Subcutaneous adipose tissue (tissue), 3 donors: Measurements from ENCODE around the genes ACAN, KIF7 and MESP1.

GRCh38 chr15:87164003-87164343 lies 1084.3 kb downstream of the AGBL1 start:
- PRO-cap, result no peak
- RAMPAGE, long total RNA, 3 experiments, result no peak in any of the 3 experiments

DNA sequence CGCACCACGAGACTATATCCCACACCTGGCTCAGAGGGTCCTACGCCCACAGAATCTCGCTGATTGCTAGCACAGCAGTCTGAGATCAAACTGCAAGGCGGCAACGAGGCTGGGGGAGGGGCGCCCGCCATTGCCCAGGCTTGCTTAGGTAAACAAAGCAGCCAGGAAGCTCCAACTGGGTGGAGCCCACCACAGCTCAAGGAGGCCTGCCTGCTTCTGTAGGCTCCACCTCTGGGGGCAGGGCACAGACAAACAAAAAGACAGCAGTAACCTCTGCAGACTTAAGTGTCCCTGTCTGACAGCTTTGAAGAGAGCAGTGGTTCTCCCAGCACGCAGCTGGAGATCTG lies 746.4 kb downstream of the NTRK3 start:
- PRO-cap, result no peak
- RAMPAGE, long total RNA, 3 experiments, result no peak in any of the 3 experiments

DNA sequence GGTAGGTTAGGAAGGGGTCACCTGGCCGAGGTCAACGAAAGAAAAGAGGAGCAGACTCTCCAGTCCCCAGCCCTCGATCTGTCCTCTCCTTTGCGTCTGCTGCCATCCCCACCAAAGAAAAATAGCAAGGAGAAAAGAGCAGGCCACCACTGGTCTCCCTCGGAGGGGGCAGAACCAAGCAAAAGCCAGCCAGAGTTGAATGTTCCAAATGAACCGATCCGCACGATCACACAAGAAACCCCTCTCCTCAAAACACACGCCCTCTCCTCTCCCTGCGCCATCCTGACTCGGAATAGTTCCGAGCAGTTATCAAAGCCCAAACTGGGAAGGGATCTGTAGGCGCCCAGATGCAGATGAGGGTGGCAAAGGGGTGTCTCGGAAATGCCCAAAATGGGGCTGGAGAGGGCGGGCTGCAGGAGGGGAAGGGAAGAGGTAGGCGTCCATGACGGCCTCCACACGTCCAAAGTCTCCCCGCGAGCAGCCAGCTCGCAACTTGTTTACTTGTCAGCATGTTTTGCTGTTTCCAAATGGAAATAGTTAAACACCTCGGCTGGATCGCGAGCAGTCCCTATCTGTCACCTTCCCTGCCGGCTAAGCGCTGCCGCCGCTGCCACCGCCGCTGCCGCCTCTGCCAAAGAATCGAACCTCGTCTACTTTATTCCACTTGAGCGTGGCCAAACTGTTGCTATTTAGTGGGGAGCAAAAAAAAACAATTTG lies 1.5 kb downstream of the NTRK3 start:
- PRO-cap, result bidirectional peak, plus-strand start at position 428 of the sequence, minus-strand start at position 308 of the sequence
- RAMPAGE, long total RNA, 3 experiments, result no peak in any of the 3 experiments

DNA sequence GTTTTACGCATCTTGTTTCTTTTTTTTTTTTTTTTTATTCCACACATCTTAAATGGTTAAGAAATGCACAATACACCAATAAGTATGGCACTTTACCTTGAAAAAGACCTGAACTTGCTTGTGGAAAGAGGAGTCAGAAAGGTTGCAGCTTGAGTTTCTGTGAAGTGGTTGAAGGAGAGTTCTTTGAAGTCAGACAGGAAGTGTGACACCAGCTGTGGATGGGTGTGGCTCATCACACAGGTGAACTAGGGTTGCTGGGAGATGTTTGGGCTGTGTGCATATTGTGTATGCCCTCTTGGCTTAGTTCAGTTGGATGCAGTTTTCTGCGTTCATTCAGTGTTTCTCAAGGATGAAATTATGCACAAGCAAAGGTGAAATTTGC lies 6.3 kb downstream of the AEN start:
- PRO-cap, result no peak
- RAMPAGE, long total RNA, 3 experiments, result no peak in any of the 3 experiments

GRCh38 chr15:88645484-88646284 lies 6.9 kb downstream of the ISG20 start:
- PRO-cap, result no peak
- RAMPAGE, long total RNA, 3 experiments, result no peak in any of the 3 experiments

GRCh38 chr15:88803035-88803746 lies at the start of gene ACAN:
Gene ACAN, plus strand, starts transcription at chr15:88803436.
- PRO-cap, result no peak
- RAMPAGE, long total RNA, 3 experiments, result no peak in any of the 3 experiments

DNA sequence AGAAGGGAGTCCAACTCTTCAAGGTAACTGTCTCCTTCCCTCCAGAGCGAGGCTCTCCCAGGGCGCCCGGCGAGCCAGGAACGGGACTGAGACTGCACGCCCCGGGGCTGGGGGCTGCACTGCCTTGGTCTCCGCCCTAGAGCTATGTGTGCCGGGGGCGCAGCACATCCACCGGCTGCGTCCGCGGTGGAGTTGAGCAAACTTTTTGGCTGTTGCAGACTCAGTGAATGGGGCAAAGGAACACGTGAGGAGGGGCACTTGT lies 482 bp downstream of the ACAN start:
- PRO-cap, result no peak
- RAMPAGE, long total RNA, 3 experiments, result no peak in any of the 3 experiments

GRCh38 chr15:88912059-88912880 lies 909 bp downstream of the MFGE8 start:
- PRO-cap, result bidirectional peak, plus-strand start at chr15:88912637, minus-strand start at chr15:88912521
- RAMPAGE, long total RNA, 3 experiments, result no peak in any of the 3 experiments

DNA sequence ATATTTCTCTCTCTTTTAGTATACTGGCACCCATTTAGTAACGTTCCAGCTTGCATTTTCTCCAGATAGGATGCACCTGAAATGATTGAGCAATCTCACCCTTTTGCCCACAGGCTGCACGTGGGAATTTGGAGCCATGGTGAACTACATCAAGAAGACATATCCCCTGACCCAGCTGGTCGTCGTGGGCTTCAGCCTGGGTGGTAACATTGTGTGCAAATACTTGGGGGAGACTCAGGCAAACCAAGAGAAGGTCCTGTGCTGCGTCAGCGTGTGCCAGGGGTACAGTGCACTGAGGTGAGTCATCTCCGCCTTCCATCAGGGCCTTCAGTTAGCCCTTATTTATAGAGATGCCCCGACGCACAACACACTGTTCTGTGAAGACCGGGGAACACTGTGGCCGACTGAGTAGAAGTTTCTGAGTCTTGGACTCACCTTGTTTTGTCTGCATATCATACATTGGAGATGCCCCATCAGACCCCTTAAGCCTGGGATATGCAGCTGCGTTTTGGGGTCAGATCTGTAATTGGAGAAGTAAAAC lies 45.6 kb downstream of the RLBP1 start:
- PRO-cap, result no peak
- RAMPAGE, long total RNA, 3 experiments, result no peak in any of the 3 experiments

- PRO-cap, result no peak
- RAMPAGE, long total RNA, 3 experiments, result no peak in any of the 3 experiments
These were observed 22.7 kb downstream of the RLBP1 start for GRCh38 chr15:89198282-89199444.

- PRO-cap, result no peak
- RAMPAGE, long total RNA, 3 experiments, result no peak in any of the 3 experiments
These were observed 20.0 kb downstream of the RLBP1 start for GRCh38 chr15:89200930-89202150.

GRCh38 chr15:89326948-89327725 lies 7.5 kb downstream of the POLG start:
- PRO-cap, result no peak
- RAMPAGE, long total RNA, 3 experiments, result no peak in any of the 3 experiments

- PRO-cap, result no peak
- RAMPAGE, long total RNA, 3 experiments, result no peak in any of the 3 experiments
These were observed 18.9 kb downstream of the TICRR start for GRCh38 chr15:89594160-89594665.

GRCh38 chr15:89654834-89655920 lies at the start of gene KIF7:
Gene KIF7, minus strand, starts transcription at chr15:89655467.
- PRO-cap, result bidirectional peak, plus-strand start at chr15:89655582, minus-strand start at chr15:89655467
- RAMPAGE, long total RNA, 3 experiments, result start-site peak on the minus strand in 1 of 3 experiments, at chr15:89655443-89655473 at its widest, 25 reads per replicate

DNA sequence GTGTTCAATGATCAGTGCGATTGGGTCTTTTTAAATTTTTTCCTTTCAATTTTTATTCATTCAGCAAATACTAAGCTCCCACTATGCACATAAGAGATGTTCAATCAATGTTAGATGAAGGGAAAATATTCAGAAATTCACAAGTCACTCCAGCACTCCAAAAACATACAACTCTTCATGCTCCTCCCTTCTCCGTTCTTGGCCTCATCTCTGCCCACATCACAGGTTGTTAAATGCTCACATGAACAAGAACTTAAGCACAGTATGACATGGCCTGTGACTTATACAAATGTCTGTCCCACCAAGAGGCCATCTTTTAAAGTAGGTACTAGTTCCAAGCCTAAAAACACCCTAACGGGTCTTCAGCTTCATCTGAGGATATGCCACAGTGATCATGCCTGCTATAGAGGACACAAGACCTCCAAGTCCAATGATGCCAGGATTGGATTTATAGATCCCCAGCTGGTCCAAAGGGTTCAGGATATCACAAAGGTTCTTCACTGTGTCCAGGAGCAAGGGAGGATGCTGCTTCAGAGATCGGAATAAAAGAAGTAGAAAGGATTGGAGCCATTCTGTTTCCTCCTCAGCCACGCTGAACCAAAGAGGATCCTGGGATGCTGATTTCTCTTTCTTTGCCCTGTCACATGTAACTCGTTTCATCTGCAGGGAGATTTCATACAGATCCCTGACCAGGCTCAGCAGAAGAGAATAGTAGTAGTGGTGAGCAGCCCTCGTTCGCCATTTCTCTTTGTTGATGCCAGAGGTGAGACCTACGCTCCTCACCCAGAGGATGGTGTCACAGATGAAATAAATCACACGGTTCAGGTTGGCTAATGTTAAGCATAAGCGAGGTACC lies 4.1 kb upstream of the PLIN1 start:
- PRO-cap, result no peak
- RAMPAGE, long total RNA, 3 experiments, result no peak in any of the 3 experiments

DNA sequence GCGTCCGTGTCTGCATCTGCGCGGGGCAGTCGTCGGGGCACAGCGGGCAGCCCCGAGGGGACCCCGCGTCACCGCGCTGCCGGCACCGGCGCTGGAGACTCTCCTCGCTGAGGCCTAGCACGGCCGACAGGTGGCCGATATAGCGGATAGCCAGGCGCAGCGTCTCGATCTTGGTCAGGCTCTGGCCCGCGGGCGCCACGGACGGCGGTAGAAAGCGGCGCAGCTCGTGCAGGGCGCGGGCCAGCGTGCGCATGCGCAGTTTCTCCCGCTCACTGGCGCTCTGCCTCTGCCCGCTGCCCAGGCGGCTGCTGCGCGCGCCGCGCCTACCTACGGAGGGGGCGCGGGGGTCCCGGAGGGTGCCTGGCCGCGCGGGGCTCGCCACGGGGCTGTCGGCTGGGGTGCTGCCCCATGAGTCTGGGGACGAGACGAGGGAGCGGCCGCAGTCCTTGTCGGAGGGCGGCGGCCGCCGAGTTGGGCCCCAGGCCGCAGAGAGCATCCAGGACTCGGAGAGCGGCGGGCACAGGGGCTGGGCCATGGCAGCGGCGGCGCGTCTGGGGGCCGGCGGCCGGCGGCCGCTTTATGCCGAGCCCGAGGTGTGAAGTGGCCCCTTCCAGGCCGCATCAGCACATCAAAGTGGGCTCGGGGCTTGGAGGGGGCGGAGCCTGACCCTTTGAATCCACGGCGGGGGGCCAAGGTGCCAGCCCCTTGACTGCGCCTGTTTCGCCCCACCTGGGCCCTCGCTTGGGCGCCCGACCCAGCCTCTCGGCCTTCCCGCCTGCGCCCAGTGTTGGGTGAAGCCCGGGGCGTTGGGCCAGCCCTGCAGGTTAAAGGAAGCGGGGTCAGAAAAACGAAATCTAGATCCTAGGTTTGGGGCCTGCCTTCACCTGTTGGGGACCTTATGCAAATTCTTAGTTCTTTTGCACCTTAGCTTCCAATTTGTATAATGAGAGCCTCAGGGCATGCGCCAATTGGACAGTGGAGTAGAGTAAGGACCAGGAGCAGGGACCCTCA lies at the start of gene MESP1:
Gene MESP1 (minus strand): TSS at position 553 of the 1,011 bp plus-strand sequence.
- PRO-cap, result bidirectional peak, plus-strand start at position 272 of the sequence, minus-strand start at position 141 of the sequence
- RAMPAGE, long total RNA, 3 experiments, result no peak in any of the 3 experiments

DNA sequence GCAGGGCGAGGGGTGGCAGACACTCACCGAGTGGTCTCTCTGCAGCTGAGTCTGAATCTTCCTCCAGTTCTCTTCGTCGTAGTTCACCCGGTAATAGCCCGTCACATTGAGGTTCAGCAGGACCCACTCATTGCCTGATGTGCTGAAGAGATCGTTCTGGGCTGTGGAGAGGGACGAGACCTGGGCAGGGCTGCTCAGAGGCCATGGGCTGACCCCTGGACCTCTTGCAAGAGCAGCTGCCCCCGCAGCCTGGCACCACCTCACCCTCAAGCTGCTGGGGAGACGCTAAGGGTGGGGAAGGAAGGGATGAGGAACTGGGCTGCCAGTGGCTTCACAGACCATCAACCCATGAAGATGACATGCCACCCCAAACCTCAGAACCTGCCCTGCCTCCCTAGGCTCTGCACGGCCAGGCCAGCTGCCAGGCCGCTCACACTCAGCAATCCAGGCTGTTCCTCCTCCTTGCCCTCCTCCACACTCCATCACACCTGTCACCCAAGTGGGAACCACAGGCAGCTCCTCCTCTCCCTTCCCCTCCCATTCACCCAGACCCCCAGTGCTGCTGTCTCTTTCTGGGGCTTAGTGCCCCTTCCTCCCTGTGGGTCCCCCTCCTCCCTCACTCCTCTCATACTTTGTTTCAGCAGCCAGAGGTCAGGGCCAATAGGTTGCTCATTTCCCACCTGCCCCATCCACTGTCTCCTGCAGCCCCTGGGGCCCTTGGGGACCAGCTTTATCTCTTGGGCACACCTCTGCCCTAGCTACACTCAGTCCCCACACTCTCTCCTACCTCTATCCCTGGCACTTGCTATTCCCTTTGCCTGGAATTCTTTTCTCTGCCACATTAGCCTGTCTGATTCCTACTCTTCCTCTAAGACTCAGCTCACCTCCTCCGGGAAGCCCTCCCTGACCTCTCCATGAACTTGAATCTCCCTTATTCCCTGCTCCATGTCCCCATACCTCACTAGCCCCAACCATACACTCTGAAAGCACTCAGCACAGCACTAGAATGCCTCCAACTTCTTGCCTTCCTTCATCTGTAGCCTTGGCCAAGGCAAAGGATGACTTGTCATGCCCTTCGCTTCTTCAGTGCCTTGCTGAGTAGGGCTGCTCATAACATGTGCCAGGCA lies 14.9 kb downstream of the ANPEP start:
- PRO-cap, result no peak
- RAMPAGE, long total RNA, 3 experiments, result start-site peak on the minus strand in 1 of 3 experiments, centred at position 1,044 of the sequence, 8 reads per replicate

GRCh38 chr15:89805177-89805870 lies 9.3 kb downstream of the ANPEP start:
- PRO-cap, result no peak
- RAMPAGE, long total RNA, 3 experiments, result no peak in any of the 3 experiments

DNA sequence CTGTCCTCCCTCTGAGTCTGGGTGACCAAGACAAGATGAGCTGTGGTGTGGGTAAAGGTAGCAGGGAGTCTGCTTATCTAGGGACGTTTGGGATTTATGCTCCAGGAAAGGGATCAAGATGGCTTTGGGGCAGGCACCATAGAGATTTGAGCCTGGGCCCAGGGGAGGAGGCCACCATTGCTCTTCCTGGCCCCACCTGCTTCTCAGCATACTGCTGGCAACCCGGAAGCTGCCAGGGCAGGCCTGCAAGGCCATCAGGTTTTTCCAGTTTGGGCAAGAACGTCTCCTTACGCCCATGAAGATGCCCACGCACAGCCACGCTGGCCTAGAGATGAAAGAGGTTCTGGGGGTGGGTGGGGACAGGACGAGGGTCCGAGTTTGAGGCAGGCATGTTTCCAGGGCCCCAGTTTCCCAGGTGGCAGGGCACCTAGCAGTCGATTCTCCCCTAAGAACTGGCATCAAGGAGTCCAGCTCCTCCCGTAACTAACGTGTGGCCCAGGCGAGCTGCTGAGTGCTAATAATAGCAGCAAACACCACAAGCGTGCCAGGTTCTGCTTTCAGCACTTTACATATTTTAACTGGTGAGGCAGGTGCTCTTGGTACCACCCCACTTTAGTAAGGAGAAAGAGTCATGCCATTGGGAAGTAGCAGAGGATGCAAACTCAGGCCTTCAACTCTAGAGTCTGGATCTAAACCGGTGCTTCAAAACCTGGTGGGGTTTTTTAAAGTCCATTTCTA lies 45.8 kb downstream of the ZNF710 start:
- PRO-cap, result no peak
- RAMPAGE, long total RNA, 3 experiments, result no peak in any of the 3 experiments

DNA sequence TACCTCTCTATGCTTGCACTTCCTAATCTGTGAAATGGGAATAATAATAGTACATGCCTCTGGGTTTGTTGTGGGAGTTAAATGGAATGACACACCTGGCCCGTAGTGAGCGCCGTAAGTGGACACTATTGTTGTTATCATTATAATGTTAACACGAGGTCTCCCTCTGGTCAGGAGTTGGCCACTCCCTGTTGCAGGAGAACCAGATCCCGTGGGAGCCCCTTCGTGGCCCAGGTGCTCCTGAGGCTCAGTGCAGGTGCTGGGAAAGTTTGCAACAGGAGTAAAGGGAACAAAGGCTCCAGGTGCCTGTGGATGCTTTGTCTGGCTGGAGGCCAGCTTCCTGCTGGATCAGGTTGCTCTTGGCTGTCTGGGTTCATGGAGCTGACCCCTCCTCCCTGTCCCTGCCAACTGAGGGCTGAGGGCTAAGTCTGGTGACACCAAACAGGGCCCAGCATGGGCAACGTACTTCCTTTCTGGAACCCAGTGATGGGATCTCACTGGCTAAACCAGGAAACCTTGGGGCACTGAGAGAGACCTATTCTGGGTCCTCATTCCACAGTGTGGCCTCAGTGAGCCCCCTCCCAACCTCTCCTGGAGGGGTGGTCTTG lies 40.0 kb upstream of the SEMA4B start:
- PRO-cap, result no peak
- RAMPAGE, long total RNA, 3 experiments, result no peak in any of the 3 experiments